Occipital lobe (tissue), 2 donors: ENCODE data around the genes EZR, PNLDC1 and IGF2R.

DNA sequence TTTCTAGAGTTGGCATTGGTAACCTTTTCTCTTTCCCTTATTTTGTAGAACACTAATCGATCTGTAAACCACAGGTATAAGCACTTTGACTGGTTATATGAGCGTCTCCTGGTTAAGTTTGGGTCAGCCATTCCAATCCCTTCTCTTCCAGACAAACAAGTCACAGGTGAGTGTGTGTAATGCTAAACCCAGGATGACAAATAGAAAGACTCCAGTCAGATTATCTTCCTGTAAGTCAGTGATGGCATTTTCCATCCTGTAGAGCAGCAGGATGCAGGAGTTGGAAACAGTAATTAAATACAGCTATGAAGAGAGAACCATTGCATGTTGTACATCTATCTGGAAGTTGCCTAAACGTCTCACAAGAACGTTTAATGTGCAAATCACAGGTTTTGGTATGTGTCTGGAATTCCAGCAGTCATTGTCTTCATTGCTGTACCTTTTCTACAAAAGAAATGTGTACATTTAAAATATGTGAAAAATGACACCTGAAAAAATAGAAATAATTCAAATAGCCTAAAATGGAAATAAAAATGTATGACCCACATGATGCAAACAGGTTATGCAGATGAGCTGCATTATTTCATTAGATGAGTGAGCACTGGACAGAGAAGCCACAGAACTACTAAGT lies 71.7 kb upstream of the SYNJ2 start:
- RAMPAGE, long total RNA = no peak

DNA sequence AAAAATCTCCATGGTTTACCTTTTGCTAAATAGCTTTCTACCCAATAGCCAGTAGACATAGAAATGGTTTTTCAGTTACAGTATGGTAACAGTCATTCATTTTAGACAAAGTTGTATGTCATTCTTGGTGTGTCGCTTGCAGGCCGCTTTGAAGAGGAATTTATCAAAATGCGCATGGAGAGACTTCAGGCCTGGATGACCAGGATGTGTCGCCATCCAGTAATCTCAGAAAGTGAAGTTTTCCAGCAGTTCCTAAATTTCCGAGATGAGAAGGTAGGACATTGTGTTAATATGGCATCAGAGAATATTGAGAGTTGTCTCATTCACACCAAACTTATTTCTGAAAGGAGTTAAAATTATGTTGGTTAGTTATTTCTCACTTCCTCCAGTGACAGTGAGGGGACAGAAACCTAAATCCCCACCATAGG lies 60.3 kb upstream of the SYNJ2 start:
- RAMPAGE, long total RNA = no peak

- RAMPAGE, long total RNA = no peak
These were observed 3.7 kb downstream of the SYNJ2 start for GRCh38 chr6:157985289-157985871.

DNA sequence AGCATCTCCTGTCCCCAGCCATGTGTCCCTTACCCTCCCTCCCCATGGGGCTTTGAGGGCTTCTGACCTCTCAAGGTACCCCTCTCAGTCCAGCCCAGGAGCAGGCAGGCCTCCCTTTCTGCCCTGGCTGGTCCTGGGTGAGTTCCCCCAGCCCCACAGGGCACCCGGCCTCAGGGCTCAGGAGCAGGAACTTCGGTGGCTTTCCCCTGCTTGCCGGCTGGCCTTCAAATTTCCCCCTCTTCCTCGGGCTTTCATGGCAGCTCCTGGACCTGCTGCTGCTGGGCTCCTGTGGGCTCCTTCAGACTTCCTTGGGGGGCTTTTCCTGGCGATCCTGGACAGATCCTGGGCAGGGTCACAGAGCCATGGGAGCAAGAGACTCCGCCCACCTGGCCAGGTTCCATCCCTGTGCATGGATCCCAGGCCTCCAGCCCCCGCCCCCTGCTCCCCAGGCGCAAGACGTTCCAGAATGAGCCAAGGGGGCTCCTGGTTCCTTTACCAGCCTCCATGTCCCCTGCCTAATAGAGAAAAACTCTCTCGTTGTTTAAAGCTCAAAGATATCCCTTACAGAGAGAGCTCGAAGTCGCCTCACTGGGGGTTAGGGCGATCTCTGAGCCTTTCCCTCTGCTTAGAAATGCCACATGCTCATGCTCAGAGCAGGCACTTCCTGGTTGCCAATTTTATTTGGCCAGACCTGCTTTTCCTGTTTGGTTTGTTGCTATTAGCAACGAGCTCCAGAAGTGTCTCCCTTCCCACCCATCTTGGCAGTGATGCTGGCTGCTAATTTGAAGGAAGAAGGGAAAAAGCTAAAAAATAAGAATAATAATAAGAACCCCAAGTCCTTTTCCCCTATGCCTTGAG lies 78.5 kb downstream of the SYNJ2 start:
- RAMPAGE, long total RNA = no peak

DNA sequence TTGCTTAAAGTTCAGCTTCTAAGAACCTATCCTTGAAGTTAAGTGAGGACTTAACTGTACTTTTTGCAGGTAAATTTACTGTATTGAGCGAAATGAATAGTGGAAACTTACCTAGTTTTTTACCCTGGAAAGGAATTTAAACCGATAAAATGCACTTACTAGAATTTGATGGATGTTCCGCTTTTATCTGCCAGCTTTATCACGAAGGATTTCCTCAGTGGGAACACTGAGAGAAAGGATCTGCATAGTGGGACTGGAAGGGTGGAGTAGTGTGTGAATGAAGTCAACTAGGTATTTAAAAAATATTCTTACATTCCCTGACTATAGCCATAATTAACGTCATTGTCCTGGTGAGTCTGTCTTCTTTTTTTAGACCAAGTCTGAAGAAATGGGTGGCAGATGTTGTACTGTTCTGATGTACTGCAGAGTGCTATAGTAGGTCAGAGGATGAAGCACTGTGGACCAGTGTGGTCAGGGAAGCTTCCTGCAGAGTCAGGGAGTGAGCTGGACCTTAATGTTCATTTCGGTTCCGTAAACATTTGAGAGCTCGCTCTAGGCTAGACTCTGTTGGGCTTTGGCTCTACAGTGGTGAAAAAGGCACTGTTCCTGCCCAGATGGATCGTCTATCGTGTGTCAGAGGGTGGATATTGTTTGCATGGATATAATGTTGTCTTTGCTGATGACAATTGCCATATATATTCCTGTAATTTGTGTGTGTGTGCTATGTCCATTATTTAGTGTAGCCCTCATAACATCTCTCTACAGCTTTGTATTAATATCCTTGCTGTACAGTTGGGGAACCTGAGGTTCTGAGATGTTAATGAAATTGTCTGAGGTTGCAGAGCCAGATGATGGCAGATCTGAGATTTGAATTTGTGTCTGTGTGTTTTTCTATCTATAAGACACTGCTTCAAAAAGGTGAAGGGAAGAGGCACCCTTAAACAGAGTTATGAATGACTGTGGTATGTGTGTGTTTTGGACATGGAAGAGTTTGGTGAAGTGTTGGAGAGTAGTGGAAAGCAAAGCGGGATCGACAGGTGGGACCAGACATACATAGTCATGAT lies 12.0 kb downstream of the TULP4 start:
- RAMPAGE, long total RNA = no peak

DNA sequence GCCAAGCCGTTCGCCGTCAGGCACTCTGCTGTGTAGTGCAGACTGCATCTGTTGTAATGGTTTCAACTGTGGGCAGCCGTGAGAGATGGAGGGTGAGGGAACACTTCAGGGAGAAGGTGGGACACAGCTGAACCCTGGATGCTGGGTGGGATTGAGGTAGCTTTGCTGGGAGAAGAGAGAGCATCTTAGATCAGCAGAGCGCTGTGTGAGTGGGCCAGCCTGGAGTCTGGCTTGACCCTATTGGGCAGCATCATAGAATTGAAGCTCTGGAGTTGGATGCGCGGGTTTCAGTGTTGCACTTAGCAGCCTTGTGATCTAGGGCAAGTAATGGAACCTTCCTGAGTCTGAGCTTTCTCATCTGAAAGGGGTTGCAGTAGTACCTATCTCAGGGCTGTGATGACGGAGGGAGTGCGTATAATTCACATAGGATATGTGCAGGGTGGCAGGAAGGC lies 7.6 kb downstream of the TMEM181 start:
- RAMPAGE, long total RNA = no peak

- RAMPAGE, long total RNA = no peak
These were observed 11.2 kb downstream of the DYNLT1 start for GRCh38 chr6:158632989-158634108.

- RAMPAGE, long total RNA = no peak
These were observed 37.8 kb downstream of the EZR start for GRCh38 chr6:158781042-158782042.

DNA sequence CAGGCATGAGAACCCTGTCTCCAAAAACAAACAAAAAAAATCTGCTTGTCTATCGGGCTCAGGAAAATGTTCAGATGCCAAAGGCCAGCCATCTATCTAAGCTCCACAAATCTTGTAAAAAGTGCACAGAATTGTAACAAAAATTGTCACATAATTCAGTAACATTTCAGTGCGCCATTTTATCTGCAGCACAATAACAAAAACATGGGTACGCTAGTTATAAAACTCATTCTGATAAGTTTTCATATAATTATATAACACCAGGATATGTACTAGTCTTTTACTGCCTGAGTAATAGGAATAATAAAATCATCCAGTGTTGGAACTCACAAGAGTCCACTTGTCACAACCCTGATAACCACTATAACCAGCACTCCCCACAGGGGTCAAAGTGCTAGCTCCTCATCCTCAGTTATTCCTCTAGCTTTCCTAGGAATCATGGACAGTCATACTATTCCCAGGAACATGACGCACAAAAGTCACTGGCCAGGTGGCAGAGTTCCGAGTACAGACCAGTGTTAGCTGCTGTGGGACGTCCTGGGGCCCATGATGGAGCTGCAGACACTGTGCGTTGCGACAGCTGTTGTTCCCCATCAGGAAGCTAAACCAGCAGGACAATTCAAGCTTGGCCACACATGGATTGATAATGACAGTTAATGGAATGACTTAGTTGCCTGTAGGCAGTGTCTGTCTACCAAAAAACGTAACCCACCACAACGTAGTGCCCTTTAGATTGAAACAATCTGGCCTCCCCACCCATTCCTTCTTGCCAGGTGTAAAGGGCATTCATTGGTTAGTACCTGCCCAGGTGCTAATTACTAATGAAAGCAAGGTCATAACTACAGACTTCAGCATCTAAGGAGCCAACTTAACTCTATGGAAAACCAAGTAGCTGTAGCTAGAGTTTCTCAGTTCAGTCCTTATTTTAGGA lies 17.5 kb downstream of the EZR start:
- RAMPAGE, long total RNA = no peak

DNA sequence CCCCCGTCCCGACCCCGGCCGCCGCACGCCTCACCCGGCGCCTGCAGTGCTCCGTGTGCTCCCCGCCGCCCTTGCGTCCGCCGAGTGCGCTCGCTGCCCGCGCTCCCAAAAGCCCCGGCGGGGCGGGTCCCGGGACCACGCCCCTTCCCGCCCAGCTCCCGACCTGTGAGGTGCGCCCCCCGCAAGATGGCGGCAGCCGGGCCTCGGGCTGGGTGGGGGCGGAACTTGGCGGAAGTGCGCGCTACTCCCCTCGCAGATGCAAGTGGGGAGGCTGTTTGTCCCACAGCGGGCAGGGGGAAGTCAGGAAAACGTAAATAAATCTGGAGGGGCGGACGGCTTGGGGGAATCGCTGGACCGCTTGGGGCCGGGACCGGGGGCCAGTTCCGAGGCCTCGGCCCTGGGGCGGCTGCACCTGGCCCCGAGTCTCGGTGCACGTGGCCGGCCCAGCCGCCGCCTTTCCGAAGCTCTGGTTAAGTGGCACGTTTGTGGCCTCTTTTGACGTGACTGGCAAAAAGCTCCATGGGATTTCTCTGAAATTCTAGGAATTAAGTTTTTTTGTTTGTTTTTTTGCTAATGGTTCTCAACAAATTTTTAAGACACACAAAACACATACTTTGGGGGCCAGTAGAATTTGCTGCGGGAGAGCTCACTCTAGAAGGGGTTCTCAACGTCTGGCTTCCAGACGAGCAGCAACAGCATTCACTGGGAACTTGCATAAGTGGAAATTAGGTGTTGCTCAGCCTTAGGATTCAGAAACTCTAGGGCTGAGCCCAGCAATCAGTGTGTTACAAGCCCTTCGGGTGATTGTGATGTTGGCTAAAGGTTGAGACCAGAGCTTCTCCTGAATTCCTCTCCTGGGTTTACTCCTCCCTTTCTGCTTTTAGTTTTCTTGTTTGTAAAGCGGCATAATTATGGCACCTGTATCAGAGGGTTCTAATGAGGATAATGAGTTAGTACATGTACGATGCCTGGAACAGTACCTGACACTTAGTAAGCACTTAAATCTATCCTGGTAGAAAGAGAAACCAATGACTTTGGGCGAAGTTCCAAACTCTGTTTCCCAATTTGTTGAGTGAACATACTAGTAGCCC lies at the start of gene EZR:
Gene EZR, minus strand, starts transcription at position 86 of the 1,091 bp plus-strand sequence.
- RAMPAGE, long total RNA = start-site peak on the minus strand centred at position 90 of the sequence, 70 bp wide, 467 and 330 reads in 2 replicates

DNA sequence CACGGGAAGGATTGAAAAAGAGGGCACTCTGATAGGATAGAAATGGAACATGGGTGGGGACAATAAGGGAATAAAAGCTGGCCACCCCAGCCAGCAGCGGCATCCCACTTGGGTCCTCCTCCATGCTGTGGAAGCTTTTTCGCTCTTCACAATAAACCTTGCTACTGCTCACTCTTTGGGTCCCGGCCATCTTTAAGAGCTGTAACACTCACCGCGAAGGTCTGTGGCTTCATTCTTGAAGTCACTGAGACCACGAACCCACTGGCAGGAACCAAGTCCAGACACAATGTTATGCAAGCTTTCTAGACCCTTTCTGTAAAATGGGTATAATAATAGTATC lies 48.9 kb upstream of the EZR start:
- RAMPAGE, long total RNA = no peak

- RAMPAGE, long total RNA = no peak
These were observed 49.4 kb upstream of the EZR start for GRCh38 chr6:158868628-158868971.

- RAMPAGE, long total RNA = no peak
These were observed 88.7 kb upstream of the EZR start for GRCh38 chr6:158907783-158908444.

DNA sequence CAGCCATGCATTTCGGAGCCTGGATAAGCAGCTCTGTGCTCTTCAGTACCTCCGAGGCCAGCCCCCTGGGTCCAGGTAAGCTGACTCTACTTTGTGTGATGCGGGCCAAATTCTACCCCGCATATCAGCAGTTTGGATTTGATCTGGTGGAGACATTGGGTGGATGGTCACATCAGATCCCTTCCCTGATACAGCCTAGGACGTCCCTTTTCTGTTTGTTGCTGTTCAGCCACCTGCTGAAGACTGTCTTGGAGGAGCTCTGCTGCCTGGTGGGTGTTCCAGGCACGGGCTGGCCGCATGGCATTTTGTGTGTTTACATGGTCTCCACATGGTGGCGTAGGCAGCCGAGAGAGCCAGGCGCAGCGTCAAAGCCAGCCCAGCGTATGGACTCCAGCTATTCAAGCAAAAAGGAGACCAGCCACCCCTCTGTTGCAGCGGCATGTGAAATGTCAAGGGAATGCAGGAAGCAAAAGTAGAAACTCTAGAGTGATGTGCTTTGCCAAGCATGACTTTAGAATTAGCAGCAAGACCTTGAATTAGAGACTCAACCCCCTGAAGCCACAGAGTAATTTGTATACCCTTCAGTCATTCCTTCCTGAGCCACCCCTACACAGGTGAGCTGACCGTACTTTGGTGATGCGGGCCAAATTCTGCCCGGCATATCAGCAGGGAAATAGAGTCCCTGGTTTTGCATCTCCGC lies 48.3 kb downstream of the FNDC1 start:
- RAMPAGE, long total RNA = no peak

GRCh38 chr6:159679815-159680688 lies 13.0 kb downstream of the SOD2 start:
- RAMPAGE, long total RNA = no peak

- RAMPAGE, long total RNA = no peak
These were observed 558 bp downstream of the TCP1 start for GRCh38 chr6:159788752-159789335.

DNA sequence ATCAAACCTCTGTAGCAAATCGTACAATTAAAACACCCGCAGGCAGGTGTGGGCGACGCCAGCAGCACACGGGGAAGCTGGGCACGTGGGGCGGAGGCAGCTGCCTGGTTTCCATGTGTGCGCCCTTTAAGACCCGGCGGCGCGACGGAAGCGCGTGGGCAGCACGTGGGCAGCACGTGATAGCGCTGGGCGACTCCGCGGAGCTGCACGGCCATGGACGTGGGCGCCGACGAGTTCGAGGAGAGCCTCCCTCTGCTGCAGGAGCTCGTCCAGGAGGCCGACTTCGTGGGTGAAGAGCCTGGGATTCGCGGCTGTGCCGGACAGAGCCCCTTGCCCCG lies at the start of gene PNLDC1:
Gene PNLDC1, plus strand, starts transcription at position 182 of the 338 bp plus-strand sequence.
- RAMPAGE, long total RNA = no peak

- RAMPAGE, long total RNA = no peak
These were observed 25.8 kb upstream of the IGF2R start for GRCh38 chr6:159942770-159943775.

- RAMPAGE, long total RNA = no peak
These were observed at the start of gene IGF2R for GRCh38 chr6:159968788-159969917. IGF2R (plus strand) TSS chr6:159969082.

- RAMPAGE, long total RNA = no peak
These were observed 1.0 kb downstream of the IGF2R start for GRCh38 chr6:159969918-159970293.